WTC11 (cell line): ENCODE measurements around the gene KYAT1.

- PRO-cap, result no peak
These were observed 6.0 kb upstream of the TBC1D13 start for GRCh38 chr9:128781024-128781499.

- PRO-cap, result bidirectional peak, plus-strand start at chr9:128882156, minus-strand start at chr9:128881873
These were observed at the start of gene KYAT1 for GRCh38 chr9:128881786-128882244. TSS of gene KYAT1 (minus strand) at chr9:128881950.

GRCh38 chr9:128892119-128893147 lies 10.5 kb downstream of the LRRC8A start:
- PRO-cap, result no peak

DNA sequence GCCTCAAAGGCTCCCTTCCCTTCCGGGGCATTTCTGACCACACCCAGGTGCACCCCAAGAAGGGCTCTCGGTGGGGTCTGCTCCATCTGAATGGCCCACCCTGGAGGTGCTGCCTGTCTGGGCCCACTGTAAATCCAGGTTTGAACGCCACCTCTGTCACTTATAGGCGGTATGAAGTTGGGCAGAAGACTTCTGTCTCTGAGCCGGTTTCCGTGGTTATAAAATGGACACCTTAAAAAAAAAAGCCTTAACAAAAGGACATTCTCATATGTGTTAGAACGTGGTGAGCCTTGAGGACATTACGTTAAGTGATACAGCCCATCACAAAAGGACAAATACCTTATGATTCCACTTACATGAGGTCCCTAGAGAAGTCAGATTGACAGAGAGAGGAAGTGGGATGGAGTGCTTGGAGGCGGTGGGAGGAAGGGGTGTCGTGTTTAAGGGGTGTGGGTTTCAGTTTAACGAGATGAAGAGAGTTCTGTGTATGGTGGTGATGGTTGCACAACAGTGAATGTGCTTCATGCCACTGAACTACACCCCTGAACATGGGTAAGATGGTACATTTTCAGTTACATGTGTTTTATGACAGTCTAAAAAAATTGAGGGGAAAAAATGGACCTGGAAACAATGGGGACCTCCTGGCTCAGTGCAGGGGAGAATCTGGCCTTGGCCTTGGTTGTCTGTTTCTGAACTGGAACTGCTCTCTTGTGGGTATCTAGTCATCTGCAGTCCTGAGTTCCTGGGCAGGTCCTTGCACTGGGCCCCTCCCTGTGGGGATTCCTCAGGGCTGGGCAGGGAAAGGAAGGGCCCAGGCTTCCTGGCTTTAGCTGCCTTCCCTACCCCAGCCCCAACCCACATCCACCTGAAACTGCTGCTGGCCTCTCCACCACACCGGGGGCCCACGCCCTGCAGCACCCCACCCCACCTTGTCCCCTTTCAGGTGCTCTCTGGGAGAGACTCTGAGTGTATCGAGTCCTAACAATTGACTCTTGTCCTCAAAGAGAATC lies 17.7 kb downstream of the LRRC8A start:
- PRO-cap, result no peak

DNA sequence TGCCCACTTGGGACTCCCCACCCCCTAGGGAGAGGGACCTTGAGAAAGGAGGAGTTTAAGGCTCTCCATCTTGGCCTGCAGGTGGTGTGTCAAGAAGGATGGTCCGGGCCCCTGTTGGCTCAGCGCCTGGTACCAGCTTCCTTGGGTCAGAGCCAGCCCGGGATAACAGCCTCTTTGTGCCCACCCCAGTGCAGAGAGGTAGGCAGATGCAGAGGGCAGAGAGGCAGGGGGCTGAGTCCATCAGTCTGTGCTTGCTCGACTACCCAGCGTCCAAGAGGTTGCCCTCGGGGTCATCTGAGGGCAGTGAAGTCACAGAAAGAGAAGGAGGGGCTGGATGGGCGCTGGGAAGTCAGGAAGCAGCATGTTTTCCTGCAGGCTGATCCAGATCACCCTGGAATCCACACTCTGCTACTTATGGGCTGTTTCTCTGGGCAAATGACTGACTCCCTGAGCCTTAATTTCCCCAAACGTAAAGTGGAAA lies 6.8 kb downstream of the DOLK start:
- PRO-cap, result no peak

GRCh38 chr9:128995677-128996319 lies 32.3 kb downstream of the SH3GLB2 start:
- PRO-cap, result no peak

GRCh38 chr9:129042075-129042627 lies 5.7 kb downstream of the MIGA2 start:
- PRO-cap, result no peak

DNA sequence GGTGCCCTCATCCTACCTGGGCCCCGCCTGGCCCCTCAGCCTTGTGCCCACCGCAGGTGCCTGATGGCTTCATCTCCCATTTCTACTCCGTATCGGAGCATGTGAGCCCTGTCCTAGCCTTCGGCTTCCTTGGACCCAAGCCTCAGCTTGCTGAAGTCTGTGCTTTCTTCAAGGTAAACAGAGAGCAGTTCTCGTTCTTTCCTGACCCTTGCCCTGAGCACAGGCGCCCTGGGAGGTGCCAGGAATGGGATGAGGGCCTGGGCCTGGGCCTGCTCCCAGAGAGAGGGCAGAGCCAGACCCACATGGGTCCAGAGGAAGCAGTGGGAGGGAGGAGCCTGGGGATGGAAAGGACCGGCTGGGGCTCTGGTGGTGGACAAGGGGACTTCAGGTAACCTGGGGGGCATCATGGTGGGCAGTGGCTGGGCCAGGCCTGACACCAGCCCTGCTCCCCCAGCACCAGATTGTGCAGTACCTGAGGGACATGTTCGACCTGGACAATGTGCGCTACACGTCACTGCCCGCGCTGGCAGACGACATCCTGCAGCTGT lies 11.0 kb upstream of the DOLPP1 start:
- PRO-cap, result no peak

GRCh38 chr9:129094744-129095317 lies 13.9 kb downstream of the DOLPP1 start:
- PRO-cap, result no peak

GRCh38 chr9:129107612-129108350 lies 2.8 kb downstream of the CRAT start:
- PRO-cap, result no peak

GRCh38 chr9:129139749-129140478 lies 28.7 kb downstream of the PTPA start:
- PRO-cap, result bidirectional peak, plus-strand start at chr9:129140106, minus-strand start at chr9:129139929

DNA sequence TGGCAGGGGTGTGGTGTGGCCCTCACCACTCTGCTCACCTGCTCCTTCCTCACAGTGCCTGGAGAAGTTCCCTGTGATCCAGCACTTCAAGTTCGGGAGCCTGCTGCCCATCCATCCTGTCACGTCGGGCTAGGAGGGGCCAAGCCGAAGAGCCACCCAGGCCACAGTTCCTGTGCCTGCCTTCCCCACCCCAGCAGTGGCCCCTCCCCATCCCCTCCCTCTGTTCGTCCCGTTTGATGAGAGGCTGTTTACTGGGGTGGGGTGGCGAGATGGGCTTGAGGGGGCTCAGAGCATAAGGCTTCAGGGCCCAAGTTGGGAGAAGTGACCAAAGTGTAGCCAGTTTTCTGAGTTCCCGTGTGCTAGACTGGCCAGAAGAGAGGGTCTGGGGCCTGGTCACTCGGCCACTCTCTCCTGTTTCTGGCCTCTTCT lies 30.7 kb downstream of the IER5L start:
- PRO-cap, result no peak

DNA sequence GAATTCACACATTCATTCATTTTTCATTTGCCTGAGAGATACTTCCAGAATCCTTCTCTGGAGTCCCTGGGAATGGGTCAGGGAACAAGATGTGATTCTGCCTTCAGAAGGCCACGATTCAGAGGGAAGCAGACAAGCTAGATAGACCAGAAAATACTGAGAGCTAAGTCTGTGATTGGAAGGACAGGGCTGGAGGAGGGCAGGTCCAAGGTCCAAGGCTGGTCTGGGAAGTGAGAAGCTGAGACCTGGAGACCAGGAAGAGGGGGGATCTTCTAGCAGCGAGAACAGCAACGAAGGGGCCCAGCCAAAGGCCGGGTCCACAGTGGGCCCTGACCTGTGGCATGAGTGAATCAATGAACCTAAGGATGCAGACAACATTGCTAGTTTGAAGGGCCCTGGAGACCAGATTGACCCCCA lies 4.1 kb upstream of the IER5L start:
- PRO-cap, result no peak

GRCh38 chr9:129198171-129199332 lies 20.5 kb upstream of the IER5L start:
- PRO-cap, result no peak

GRCh38 chr9:129225859-129226250 lies 47.8 kb upstream of the IER5L start:
- PRO-cap, result unidirectional peak, plus-strand start at chr9:129226110

- PRO-cap, result no peak
These were observed 75.1 kb upstream of the IER5L start for GRCh38 chr9:129253040-129253758.

DNA sequence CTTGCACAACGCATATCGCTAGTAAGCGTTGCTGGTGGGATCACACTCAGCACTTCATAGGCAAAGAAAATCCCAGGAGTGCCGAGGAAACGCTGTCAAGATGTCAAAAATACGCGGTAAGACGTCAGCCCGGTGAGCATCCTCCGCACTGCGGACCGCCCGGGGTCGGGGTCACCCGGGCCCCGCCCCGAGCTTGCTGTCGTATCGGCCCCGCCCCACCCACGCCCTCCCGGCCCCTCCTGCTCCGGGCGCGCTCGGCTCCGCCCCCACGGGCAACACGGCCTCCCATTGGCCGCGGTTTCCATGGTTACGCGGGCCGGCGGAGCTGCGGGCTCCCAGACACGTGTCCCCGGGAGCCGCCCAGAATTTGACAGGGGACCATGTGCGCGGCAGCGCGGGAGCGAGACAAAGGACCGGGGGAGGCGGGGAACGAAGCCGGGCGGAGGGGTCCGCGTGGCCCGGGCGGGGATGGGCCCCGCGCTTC lies 80.2 kb upstream of the IER5L start:
- PRO-cap, result no peak

GRCh38 chr9:129258832-129259325 lies 80.8 kb upstream of the IER5L start:
- PRO-cap, result no peak

DNA sequence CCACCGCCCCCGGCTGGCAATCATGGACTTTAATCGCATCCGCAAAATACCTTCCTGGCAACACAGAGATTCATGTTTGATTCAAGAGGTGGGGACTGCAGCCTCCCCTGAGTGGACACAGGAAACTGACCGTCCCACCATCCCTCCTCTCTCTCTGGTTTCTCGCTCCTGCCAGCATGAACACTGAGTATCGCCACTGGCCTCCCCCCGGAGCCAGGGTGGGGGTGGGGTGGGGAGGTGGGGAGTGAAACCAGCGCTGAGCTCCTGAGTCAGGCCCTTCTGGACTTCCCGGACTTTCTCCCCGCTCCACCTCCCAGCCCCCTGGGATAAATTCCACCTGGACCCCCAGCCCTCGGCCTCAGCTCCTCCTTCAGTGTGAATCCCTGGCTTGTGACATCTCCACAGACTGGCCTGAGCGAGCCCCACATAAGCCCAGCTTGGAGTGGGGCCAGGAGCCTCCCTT lies 137.2 kb upstream of the IER5L start:
- PRO-cap, result no peak

GRCh38 chr9:129334234-129335010 lies 156.4 kb upstream of the IER5L start:
- PRO-cap, result bidirectional peak, plus-strand start at chr9:129334315, minus-strand start at chr9:129334082; bidirectional peak, plus-strand start at chr9:129334664, minus-strand start at chr9:129334532